Progenitor cell of endocrine pancreas (in vitro differentiated cells): ENCODE measurements around the genes AATF, ARHGAP23 and EPOP.

DNA sequence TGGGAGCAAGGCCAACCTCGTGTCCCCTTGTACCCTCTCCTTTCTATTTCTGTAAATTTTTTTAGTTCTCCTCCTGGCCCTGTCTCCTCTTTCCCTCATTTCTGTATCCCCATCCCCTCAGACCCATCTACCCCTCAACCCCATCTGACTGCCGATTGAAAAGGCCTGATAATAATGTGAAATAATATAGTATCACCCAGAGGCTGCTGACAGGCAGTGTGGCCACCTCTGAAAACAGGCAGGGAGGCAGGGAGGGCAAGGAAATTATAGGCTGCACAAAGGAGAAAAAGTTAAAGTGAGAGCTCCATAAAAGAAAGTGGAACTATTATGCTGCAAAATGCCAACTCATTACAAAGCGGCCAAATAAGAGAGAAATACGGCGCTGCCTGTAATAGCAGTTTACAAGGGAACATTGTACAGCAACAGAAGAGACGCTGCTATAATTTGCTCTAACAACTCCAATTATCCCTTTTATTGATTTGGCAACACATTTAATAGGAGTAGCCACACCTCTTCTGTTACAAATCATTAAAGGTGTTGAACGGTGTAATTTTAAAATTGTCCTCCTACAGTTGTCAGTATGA lies 120.1 kb downstream of the MRM1 start:
- PRO-cap: no peak

GRCh38 chr17:36807990-36808930 lies 129.0 kb upstream of the LHX1 start:
- PRO-cap: bidirectional peak, plus-strand start at chr17:36808245, minus-strand start at chr17:36808223; bidirectional peak, plus-strand start at chr17:36808479, minus-strand start at chr17:36808480; unidirectional peak, minus-strand start at chr17:36808615

GRCh38 chr17:36948690-36949659 lies at the start of gene AATF:
TSS of gene AATF (plus strand) at chr17:36948954.
- PRO-cap: bidirectional peak, plus-strand start at chr17:36949013, minus-strand start at chr17:36948891; bidirectional peak, plus-strand start at chr17:36949404, minus-strand start at chr17:36949229

GRCh38 chr17:37066010-37066490 lies 117.3 kb downstream of the AATF start:
- PRO-cap: no peak

DNA sequence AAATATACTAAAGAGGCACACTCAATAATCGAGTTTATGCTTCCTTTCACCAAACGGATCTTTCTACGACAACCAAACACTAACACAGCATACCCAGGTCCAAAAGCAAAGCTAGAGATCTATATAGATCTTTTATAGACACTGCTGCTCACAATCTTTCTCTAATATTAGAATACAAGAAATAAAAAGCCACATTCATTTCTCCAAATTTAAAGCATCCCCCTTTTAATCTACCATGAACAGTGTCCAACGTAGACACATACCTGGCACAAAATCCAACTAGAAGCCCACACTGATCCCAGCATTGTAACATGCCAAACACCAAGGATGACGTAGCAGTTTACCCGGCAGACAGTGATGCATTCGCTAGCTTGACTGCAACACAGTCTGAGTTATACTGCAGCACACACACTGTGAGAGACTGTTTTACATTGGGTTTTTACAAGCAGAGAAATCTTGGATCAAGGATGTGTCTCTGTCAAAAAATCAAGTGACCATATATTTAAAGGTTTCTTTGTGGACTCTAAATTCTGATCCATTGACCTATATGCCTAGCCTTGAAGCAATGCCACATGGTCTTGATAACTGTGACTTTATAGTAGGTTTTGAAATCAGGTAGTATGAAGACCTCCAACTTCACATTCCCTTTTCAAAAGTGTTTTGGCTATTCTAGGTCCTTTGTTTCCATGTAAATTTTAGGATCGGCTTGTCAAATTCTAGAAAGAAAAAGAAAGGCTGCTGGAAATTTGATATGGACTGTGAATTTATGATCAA lies 74.5 kb upstream of the C17orf78 start:
- PRO-cap: no peak

GRCh38 chr17:37487974-37488650 lies 1.6 kb upstream of the DUSP14 start:
- PRO-cap: no peak

- PRO-cap: no peak
Measured at GRCh38 chr17:37596125-37596555, 13.1 kb downstream of the SYNRG start.

- PRO-cap: no peak
Measured at GRCh38 chr17:37730063-37730641, 14.7 kb downstream of the HNF1B start.

GRCh38 chr17:37741472-37742593 lies 3.0 kb downstream of the HNF1B start:
- PRO-cap: bidirectional peak, plus-strand start at chr17:37742045, minus-strand start at chr17:37741923; bidirectional peak, plus-strand start at chr17:37742177, minus-strand start at chr17:37742157; unidirectional peak, minus-strand start at chr17:37742389

GRCh38 chr17:38395741-38396381 lies 32.4 kb upstream of the ARHGAP23 start:
- PRO-cap: no peak

- PRO-cap: bidirectional peak, plus-strand start at chr17:38428466, minus-strand start at chr17:38428491
Measured at GRCh38 chr17:38427851-38428762, at the start of gene ARHGAP23. TSS of gene ARHGAP23 (plus strand) at chr17:38428464.

- PRO-cap: no peak
Measured at GRCh38 chr17:38463403-38464197, 35.3 kb downstream of the ARHGAP23 start.

GRCh38 chr17:38473999-38475219 lies 46.1 kb downstream of the ARHGAP23 start:
- PRO-cap: no peak

DNA sequence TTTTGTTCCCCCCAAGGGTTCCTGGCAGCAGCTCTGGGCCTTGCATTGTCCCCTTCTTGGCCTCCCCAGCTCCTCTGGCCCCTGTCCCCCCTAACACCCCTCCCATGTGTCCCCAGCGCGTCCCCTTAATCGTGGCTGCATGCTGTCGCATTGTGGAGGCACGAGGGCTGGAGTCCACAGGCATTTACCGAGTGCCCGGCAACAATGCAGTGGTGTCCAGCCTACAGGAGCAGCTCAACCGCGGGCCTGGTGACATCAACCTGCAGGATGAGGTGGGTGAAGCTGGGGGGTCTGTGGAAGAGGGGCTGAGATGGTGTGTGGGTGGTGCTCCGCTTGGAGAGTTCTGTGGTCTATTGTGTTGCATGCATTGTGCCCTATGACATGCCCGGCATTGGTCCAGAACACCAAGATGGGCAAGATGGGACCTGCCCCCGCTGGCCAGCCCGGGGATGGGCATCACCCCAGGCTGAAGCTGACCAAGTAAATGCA lies 54.2 kb downstream of the ARHGAP23 start:
- PRO-cap: no peak

- PRO-cap: no peak
Measured at GRCh38 chr17:38507302-38508339, 79.4 kb downstream of the ARHGAP23 start.

DNA sequence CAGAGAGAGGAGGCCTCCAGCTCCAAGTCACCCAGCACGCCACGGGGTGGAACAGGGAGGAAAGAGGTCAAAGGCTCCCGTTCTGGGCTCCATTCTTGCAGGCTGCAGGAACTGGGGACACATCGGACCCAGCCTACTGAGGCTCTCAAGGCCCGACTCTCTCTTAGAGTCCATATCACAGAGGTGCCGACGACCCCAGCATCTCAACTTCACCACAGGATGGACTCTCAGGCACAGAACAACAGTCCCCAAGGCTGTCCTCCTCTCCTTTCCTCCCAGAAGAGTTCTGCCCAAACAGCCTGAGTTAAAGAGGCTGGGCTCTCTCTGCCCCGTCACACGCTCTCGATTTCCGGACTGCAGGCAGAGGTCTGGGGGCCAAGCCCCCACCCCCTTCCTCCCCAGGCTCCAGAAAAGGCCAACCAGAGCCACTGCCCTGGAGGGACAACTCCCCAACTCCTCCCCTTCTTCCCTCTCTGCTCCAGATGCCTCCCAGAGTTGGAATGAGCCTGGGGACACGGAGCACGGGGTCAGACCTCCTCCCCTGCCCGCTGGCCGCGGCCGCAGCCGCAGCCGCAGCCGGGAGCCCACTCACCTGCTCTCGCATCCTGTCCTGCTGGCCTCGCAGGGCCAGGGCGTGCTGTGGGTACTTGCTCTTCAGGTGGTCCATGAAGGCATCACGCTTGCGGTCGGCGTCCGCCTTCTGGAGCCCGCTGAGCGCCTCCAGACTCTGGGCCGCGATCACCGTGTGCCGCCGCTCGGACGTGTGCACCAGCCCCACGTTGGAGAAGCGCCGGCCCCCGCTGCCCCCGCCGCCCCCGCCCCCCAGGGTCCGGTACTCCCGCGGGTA lies 27.6 kb downstream of the SRCIN1 start:
- PRO-cap: no peak

GRCh38 chr17:38674807-38675462 lies at the start of gene EPOP:
TSS of gene EPOP (minus strand) at chr17:38674957.
- PRO-cap: bidirectional peak, plus-strand start at chr17:38675073, minus-strand start at chr17:38674949

GRCh38 chr17:38706462-38707301 lies 1.6 kb downstream of the MLLT6 start:
- PRO-cap: no peak

DNA sequence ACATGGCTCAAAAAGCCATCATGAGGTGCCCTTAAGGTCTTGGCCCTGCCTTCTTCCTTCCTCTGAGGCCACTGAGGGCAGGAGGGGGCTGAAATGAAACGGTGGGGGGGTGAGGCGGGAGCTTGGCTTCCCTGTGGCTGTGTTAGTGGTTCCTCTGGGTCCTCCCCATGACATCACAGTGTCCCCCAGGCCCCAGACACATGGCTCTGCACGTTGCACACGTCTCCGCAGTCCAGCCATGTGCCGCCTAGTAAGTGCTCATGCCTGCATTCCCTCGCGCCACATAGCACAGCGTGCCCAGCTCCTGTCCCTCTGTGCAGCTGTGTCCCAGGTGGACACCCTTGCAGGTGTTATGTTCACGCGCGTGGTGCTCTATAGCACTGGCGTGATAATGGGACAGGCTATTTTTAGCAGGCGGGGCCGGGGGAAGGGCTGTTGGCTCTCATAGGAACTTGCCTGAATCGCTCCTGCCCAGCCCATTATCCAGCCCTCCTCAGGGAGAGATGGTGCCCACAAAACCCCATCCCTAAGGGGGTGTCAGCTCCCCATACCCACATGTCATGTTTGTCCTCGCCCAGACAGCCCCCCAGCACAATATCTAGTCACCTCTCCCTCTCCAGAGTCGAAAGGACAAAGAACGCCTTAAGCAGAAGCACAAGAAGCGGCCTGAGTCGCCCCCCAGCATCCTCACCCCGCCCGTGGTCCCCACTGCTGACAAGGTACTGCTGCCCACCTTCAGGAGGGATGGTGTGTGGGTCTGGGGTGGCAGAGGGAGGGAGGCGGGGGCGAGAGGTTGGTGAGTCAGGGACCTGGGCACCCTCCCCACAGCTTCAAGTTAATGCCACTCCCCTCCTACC lies 7.2 kb downstream of the MLLT6 start:
- PRO-cap: no peak

- PRO-cap: no peak
Measured at GRCh38 chr17:38727746-38728051, 2.4 kb upstream of the CISD3 start.